Epithelial cell of alveolus of lung (primary cell): ENCODE measurements around a stretch of chr12.

GRCh38 chr12:15546138-15547006, 224.1 kb downstream of the PTPRO start:
- RAMPAGE, long total RNA = no peak
- RRBS = no CpG with 5 or more reads among the region's 1 CpG

- RAMPAGE, long total RNA = no peak
- RRBS = no CpG with 5 or more reads among the region's 1 CpG
These were observed 170.3 kb downstream of the EPS8 start for GRCh38 chr12:15618982-15619181.

DNA sequence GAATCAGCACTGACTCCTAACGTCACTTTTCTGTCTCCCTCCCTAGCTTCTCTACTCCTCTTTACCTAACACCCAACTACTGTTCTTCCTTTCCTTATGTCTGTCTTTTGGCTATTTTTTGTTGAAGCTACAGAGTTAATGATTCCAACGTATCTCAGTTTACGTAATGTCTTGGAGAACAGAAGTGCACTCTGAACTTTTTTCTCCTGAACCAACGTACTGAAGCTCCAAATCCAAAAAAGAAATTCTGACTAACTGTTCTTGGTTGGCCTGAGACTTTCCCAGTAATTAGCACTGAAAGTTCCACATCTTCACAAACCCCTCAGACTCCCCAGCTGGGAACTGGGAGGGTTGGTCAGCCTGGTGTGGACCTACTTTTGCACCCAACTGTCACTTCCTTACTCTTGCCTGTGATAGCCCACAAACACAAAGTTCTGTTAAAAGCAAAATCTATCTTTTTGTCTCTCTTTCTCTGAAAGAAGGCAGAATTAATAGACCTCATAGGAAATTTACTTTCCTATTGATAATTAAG, 155.2 kb downstream of the EPS8 start:
- RAMPAGE, long total RNA = no peak
- RRBS = no CpG with 5 or more reads among the region's 4 CpGs

DNA sequence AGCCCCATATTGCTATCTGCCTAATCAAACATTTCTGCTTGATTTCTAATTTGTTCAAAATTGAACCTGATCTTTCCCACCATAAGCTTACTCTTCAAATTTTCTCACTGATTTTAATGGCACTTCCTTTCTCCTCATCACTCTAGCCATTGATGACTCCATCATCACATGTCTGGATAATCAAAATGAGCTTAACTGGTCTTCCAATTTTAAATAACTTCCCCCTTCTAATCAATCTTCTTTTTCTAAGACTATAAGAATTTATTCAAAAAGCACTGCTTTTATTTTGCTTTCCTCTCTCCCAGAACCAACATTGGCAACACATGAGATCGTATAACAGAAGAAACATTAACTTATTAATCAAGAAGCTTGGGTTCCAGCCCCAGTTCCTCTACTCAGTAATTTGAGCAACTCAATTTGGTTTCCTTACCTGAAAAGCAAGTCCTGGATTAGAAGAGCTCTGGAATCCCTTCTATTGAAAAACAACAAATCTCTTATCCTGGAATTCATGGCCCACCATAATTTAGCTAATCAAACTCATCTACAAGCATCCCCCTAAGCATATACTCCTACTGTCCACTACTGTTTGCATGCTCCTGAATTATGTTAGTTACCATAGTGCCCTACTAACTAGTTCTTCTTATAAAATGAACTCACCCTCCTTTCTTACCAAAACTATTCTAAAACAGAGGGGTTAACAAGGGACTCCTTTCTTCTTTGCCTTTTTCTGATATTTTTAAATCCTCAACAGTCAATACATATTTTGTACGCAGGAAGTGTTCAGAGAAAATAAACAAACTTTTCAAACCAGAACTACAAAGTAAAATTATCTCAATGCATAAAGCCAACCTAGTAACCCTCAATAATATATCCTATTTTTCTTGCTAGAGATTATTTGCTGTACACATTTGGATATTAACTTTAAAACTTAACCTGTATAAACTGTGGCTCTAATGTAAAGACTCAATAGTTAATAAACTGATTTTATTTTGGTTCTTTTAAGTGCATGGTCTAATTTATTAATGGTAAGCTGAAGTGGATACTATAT, 42.6 kb downstream of the EPS8 start:
- RAMPAGE, long total RNA = no peak
- RRBS = no CpG with 5 or more reads among the region's 2 CpGs

GRCh38 chr12:15787668-15788148, 1.5 kb downstream of the EPS8 start:
- RAMPAGE, long total RNA = no peak
- RRBS = no CpG with 5 or more reads among the region's 4 CpGs

DNA sequence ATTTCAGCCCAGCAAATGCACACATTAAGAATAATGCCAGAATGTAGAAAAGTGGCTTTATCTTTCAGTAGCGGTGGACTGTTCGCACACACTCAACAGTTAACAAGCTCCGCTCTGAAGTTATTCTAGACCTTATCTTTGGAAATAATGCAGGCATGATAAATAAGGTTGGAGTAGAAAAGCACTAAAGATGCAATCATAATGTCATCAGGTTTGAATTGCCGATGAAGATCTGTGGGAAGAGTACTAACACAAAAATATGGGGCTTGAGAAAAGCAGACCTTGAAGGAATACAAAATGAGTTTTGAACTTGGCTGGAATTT, 81.6 kb downstream of the DERA start:
- RAMPAGE, long total RNA = no peak
- RRBS = no CpG with 5 or more reads among the region's 4 CpGs

GRCh38 chr12:15995079-15996221, 84.3 kb downstream of the DERA start:
- RAMPAGE, long total RNA = no peak
- RRBS = no CpG with 5 or more reads among the region's 5 CpGs

GRCh38 chr12:16036478-16037508, 125.7 kb downstream of the DERA start:
- RAMPAGE, long total RNA = no peak
- RRBS = no CpG with 5 or more reads among the region's 11 CpGs

- RAMPAGE, long total RNA = no peak
- RRBS = no CpG with 5 or more reads among the region's 13 CpGs
These were observed 14.9 kb upstream of the MGST1 start for GRCh38 chr12:16332490-16332971.

GRCh38 chr12:16348470-16349601, 1.4 kb downstream of the MGST1 start:
- RAMPAGE, long total RNA = no peak
- RRBS = no CpG with 5 or more reads among the region's 13 CpGs

DNA sequence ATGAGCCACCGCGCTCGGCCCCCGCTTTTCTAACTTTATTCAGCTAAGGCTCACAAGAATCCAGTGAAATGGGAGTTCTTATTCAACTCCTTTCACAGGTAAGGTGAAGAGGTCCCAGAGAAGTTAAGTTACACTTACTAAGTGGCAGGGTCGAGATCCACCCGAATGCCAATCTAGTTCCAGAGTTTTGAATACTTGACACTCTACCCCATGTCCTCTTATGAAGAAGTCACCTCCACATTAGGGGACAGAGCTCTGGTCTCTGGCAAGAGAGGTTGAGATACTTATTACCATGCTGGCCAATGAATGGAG, 2.5 kb downstream of the MGST1 start:
- RAMPAGE, long total RNA = no peak
- RRBS = no CpG with 5 or more reads among the region's 6 CpGs

DNA sequence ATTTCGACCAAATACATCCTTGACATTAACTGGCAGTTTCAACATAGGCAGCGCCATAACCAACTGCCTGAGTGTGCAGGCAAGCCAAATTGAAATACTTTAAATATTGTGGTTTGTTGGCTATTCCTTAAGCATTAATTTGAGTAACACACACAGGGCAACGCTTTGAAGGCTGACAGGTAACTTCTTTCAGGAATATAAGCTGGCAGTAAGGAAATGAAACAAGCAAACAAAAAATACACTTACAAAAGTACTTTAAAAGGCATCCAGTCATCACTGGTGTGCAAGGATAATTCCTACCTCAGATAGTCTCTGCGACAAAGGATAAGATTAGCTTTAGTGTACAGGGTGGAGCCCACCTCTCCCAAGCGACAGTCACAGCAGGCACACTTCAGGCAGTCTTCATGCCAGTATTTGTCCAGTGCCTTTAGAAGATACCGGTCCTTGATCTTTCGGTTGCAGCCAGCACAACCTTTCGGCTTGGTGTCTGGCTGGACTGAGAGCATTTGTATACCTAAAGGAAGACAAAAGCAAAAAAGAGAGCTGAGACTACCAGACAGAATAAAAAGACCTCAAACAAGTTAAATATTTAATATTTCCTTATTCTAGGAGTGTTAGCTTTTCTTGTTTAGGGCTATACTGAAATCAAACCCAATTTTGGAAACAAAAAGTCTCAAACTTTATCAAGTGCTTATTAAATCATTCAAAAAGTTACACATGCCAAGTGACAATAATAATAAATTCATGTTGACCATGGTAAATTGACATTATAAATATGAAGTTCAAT, 5.4 kb downstream of the LMO3 start:
- RAMPAGE, long total RNA = no peak
- RRBS = no CpG with 5 or more reads among the region's 8 CpGs

GRCh38 chr12:16609031-16609674, 3.2 kb upstream of the LMO3 start:
- RAMPAGE, long total RNA = no peak
- RRBS = no CpG with 5 or more reads among the region's 9 CpGs

- RAMPAGE, long total RNA = no peak
These were observed 515.3 kb downstream of the RERGL start for GRCh38 chr12:17574748-17575077.

DNA sequence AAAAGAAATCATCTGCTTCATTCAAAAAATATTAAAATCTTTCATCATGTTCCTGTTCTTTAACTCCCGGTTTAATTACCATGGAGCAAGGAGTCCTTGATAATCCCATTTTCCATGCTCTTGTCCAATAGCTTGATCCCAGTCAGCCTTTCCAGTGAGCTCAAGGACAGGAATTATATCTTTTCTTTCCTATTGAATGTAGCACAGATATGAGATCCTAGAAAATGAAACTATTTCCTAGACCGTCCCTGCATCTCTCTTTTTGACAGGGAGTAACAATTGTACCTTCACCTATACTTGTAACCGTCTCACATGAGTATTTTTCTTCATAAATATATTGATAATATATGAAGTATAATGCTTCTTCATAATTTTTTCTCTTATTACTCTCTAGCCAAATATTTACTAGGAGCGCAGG, 35.6 kb downstream of the PIK3C2G start:
- RAMPAGE, long total RNA = no peak
- RRBS = no CpG with 5 or more reads among the region's 4 CpGs

GRCh38 chr12:18311681-18312091, 50.4 kb downstream of the PIK3C2G start:
- RAMPAGE, long total RNA = no peak
- RRBS = no CpG with 5 or more reads among the region's 4 CpGs

- RAMPAGE, long total RNA = no peak
- RRBS = no CpG with 5 or more reads among the region's 17 CpGs
These were observed 15.7 kb downstream of the CAPZA3 start for GRCh38 chr12:18753351-18754226.

- RAMPAGE, long total RNA = no peak
- RRBS = no CpG with 5 or more reads among the region's 7 CpGs
These were observed 169.8 kb downstream of the CAPZA3 start for GRCh38 chr12:18907724-18908165.

- RAMPAGE, long total RNA = no peak
- RRBS = no CpG with 5 or more reads among the region's 6 CpGs
These were observed 26.6 kb downstream of the PLEKHA5 start for GRCh38 chr12:19155866-19156761.

- RAMPAGE, long total RNA = no peak
- RRBS = no CpG with 5 or more reads among the region's 6 CpGs
These were observed 116.9 kb upstream of the AEBP2 start for GRCh38 chr12:19322224-19322921.